Thoracic aorta endothelial cell (primary cell): ENCODE results near the genes PHEX, APOO and EIF2S3.

- CAGE, long polyA plus RNA, result no peak
Observed at GRCh38 chrX:18884067-18884510, 99.8 kb downstream of the PHKA2 start.

DNA sequence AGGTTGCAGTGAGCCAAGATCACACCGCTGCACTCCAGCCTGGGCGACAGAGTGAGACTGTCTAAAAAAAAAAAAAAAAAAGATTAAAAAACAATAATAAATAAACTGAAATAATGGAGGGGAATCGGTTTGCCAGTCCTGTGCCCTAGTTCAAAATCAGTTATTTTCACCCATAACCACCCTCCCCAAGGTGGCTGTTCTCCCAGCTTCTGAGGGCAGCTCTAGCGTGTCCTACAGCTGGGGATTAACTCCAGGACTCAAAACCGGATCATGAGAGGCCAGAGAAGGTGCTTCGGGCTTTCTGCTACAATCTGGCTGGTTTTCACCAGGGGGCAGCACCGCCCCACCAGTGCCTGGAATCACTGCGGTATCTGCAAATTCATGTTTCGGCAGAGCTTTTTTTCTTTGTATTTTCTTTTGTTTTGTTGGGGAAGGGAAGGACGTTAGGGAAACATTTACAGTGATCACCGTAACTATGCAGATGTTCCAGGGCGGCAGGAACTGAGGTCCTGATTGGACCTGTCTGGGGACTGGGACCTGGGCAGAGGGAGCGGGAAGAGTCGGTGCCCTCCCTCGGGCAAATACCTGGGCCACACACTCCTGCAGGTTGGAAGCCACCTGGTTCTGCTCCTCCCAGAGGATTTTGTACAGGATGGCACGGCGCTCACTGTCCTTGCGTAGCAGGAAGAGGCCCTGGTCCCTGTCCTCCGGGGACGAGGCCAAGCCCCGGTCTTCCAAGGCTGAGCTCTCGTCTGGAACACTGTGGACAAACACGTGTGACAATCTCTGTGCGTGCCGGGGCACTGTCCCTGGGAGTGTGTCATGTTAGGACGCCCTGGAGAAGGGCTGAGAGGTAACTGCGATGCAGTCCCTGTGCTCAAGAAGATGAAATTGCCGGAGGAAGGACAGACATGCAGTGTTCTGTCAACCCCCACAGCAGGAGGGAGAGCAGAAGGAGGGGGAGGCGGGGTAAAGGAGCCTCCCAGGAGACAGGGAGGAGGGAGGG is 28.6 kb downstream of the PDHA1 start:
- CAGE, long polyA plus RNA, result no peak

DNA sequence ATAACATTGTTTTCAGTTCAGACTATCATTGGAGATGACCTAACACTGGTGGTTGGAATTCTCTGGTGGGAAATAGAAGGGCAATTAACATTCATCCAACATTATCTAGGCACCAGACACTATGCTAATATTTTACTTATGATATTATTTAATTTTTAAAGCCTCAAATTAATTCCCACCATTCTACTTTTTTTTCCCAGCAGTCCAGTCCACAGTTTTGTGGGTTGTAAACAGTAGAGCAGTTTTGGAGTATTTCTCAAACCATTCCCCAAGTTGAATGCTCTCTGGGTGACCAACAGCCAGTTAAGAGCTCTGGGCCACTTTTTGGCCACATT is 66.6 kb downstream of the MAP3K15 start:
- CAGE, long polyA plus RNA, result no peak

GRCh38 chrX:19649284-19649483 is 133.9 kb upstream of the MAP3K15 start:
- CAGE, long polyA plus RNA, result no peak

GRCh38 chrX:19772594-19773215 is 114.7 kb downstream of the SH3KBP1 start:
- CAGE, long polyA plus RNA, result no peak

DNA sequence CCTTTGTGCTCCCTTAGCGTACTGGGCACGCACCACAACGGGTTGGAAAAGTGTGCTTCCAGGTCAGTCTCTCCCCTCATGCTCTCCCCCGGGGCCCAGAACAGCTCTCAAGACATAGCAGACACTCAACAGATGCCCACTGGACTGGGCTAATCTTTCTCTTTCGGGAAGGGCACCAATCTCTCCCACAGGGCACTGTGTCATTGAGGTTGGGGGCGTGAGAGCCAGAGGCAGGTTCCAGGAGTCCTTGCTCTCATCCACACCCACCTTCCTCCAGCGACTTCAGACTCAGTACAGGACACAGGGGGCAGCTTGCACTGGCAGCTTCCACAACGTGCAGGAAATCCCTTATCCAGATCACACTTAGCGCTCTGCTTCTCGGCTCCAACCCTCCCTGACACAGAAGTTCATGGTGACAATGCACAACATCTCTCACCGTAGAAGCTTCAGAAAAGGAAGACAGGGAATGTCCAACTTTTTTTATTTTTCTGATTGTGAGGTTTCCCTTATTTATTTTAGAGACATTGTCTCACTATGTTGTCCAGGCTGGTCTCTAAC is 84.6 kb downstream of the SH3KBP1 start:
- CAGE, long polyA plus RNA, result no peak

GRCh38 chrX:19807376-19807918 is 80.0 kb downstream of the SH3KBP1 start:
- CAGE, long polyA plus RNA, result no peak

DNA sequence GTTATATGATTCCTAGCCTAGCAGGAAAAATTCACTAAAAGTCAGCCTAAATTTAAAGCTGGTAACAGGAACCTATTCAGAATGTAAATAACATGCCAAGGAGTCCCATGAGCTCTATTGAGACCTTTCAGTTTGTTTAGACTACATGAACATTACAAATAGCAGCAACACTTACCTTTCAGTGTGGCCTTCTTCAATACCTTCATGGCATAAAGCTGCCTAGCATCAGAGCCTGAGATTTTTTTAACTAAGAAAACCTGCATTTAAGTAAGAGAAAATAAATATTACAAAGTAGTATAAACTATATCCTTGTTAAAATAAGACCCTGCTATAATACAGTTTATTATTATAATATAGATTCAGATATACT is 62.2 kb upstream of the EIF1AX start:
- CAGE, long polyA plus RNA, result no peak

DNA sequence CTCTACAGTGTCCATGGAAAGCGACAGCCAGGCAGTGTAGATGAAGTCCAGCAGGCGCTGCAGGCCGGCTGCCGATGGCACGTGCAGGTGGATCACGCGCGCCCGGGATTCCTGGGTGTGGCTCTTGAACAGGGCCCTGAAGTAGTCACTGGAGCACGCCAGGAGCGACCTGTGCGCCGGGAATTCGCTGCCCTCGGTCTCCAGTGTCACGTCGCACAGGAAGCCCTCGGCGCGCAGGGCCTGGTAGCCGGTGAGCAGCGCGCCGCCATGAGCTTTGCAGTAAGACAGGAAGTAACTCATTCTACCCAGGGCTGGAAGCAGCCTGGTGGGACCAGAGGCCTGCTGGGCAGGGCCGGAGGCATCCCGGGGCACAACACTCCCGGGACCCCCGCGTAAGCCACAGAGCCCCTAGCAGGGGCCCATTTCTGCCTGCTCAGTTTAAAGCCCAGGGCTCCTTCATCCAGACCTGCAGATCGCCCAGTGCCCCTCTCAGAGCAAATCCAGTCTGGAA is 586 bp downstream of the KLHL34 start:
- CAGE, long polyA plus RNA, result no peak

DNA sequence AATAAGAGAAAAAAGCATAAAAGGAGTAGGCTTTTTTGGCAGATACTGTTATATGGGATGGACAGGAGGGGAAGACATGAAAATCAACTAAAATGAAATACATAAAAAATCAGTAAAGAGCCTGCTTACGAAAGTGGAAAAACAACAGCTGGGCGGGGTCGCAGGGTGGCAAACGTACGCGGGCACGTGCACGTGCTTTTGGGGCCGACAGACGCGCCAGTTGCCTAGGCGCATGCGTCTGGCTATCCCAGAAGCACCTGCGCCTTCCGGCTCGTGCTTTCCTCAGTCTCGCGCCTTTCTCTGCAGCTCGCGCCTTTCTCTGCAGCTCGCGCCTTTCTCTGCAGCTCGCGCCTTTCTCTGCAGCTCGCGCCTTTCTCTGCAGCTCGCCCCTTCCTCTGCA is 204 bp downstream of the YY2 start:
- CAGE, long polyA plus RNA, result no peak

GRCh38 chrX:21963746-21964210 is 23.3 kb downstream of the SMS start:
- CAGE, long polyA plus RNA, result no peak

- CAGE, long polyA plus RNA, result no peak
Observed at GRCh38 chrX:21994303-21995089, 37.6 kb upstream of the PHEX start.

- CAGE, long polyA plus RNA, result no peak
Observed at GRCh38 chrX:22032063-22032512, at the start of gene PHEX. PHEX (plus strand) TSS chrX:22032325.

DNA sequence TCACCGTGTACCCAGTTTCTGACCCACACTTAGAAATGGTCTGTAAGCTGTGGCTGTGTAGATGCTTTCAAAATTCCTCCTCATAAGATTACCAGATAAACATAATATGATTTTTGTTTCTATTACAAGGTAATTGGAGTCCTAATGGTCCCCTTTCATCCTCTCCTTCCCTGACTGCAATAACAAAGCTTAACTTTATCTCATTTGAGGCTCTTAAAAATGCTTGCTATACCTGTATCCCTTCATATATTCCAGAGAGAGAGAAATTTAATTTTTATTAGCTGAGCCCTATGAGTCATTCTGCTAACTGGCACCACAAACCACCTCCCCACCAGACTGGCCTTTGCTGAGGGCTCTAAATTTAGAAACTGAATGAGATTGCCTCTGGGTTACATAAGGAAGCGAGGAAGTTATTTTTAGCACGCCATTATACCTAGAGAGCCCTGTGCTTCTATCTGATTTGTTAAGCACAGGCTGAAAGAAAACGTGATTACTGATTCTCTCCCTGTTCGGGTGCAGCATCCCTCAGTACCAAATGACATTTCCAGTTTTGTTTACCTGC is 27.4 kb downstream of the CBLL2 start:
- CAGE, long polyA plus RNA, result no peak

- CAGE, long polyA plus RNA, result no peak
Observed at GRCh38 chrX:23699771-23700196, 32.5 kb downstream of the PRDX4 start.

DNA sequence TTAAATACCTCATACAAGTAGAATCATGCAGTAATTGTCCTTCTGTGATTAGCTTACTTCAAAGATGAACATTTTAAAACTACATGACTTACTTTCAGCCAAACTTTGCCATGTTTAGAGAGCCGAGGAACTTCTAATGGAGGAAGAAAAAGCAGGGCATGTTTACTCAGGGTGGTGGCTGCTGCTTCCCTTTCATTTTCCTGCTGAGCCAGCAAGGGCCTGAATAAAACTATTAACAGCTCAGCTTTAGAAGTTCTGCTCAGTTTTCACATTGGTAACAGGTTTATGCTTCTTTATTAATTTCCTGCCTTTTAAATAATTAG is 62.2 kb downstream of the APOO start:
- CAGE, long polyA plus RNA, result no peak

- CAGE, long polyA plus RNA, result no peak
Observed at GRCh38 chrX:23871794-23872200, 35.9 kb downstream of the APOO start.

DNA sequence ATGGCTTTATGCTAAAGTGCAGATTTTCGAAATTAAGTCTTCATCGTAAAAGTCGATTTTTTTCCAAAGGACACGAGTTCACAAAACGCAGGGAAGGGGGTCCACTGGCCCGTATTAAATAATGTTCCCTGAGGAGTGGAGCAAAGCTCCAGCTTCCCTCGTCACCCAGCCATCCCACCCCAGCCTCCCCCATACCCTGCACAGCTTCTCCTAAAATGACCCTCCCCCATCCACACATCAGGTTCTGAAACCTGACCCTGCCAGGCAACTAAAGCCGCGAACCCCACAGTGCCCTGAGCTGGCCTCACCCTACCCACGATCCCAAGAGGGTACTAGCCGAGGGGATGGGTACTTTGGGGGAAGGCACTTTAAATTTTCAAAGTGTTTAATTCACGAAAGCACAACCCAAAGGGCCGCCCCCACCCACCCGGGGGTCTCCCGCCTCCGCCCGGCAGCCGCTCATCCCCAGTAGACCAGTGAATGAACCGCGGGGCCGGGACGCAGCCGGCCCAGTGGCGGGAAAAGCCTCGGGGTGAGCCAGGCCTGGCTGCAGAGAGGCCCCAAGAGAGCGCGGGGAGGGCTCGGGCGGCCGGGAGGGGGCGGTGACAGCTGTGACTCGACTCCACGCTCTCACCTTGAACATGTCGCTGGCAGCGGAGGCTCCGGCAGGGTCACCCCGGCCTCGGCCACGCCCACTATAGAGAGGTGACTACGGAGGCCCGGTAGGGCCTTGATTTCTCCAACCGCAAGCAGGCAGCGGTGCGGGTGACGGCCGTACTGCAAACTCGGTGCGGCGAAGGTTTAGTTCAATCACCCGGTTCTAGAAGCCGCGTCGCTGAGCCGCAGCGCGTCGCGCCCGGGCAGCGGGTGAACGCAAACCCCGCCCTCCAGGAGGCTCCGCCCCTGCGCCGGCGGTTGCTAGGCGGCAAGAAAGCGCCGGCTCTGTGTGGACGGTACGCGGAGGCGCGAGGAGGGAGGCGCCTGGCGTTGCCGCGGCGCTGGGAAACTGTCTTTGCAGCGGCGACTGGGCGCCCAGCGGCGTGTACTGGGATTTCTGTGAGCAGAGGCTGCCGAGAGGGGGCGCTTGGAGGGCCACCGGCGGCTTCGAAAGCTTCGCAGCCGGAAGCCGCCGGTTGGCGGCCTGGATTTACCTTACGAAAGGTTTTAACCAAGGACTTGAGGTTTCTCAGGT is at the start of gene APOO:
Gene APOO, minus strand, starts transcription at position 879 of the 1,192 bp plus-strand sequence.
- CAGE, long polyA plus RNA, result no peak

DNA sequence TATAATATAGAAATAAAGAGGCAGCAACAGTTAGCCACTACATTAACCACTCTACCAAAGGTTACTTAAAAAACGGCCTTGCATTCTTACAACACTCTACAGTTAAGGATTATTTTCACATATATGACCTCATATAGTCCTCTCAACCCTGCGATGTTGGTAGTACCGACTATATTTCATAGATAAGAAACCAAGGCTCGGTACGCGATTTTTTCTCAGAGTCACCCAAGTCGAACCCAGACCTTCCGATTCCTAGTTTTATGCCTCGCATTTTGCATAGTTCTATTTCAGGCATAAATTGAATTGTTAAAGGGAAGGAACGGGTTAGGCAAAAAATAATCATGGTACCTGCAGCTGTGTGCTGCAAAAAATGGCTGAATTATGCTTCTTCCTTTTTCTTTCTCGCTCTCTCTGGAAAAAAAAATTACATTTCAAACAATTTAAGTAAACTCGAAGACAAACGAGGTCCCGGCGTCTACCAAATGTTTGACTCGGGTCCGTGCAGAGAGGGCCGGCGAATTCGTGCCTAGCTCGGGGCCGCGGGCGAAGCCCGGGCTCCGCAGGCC is 2.6 kb downstream of the KLHL15 start:
- CAGE, long polyA plus RNA, result no peak

DNA sequence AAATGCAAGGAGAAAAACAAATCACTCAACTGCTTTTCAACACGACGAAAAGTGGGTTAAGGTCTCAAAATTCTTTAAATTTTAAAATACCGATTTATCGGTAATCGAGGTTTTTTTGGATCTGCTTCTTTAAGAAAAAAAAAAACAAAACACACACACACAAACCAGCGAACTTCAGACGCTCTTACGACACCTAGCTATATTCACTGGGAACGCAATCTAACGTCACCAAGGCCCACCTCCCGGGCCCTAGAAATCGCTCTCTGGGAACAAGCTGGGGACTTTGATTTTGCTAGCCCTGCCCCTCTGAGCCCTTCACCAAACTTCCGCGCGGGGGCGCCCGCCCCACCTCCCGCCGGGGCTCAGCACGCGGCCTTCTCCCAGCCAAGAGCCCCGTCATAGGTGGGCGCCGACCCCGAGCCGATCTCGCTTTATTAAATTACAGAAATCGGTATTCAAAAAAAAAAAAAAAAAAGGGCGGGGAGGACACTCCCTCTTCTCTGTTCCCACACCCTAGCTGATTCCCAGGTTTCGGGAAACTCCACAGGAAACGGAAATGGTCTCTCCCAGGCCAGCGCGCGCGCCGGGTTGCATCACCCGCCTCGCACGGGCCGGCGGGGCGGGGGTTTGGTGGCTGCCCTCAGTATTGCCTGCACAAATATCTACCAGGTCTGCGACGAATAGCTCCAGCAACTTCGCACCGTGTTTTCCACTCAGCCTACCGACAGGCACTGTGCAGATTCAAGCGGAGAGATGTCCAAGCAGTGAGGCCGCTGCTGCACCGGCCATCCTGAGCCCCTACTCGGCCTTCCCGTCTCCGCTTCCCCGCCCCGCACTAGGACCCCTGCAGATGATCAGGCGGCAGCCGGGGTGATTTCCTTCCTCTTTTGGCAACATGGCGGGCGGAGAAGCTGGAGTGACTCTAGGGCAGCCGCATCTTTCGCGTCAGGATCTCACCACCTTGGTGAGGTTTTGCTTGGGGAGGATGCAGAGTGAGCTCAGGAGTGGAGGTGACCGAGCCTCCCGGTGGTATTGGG is at the start of gene EIF2S3:
Gene EIF2S3, plus strand, starts transcription at position 883 of the 1,037 bp plus-strand sequence.
- CAGE, long polyA plus RNA, result no peak